ENCODE data around the genes FOXI3 and ITPRIPL1.

- RRBS, result 3% methylated on average over 62 of the region's 140 CpGs
CAGE:
- cytosol, long polyA plus RNA, result no peak
- long polyA plus RNA, result no peak
- nucleus, long polyA plus RNA, result no peak
Observed at GRCh38 chr2:88451990-88452983, at the start of gene FOXI3. Gene FOXI3 (minus strand): TSS chr2:88452693.

DNA sequence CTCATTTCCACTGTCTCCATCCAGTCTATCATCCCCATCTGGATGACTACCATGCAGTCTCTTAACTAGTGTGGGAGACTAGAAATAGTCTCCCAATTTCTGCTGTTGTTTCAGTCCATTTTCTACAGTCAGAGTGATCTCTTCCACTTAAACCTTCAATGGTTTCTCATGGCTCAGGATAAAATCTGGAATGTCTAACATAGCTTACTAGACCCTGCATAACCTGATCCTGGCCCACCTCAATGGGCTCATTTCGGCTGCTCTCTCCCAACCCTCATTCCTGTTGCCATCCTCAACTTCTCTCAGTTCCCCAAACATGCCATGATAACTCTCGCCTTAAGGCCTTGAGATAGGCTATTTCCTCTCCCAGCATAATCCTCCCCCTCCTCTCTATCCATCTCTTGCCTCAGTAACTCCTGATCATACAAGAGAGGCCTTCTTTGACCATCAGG lies 23.2 kb downstream of the EIF2AK3 start:
- RRBS, result no CpG with 5 or more reads among the region's 2 CpGs
CAGE:
- cytosol, long polyA plus RNA, result no peak
- long polyA plus RNA, result no peak
- nucleus, long polyA plus RNA, result no peak

DNA sequence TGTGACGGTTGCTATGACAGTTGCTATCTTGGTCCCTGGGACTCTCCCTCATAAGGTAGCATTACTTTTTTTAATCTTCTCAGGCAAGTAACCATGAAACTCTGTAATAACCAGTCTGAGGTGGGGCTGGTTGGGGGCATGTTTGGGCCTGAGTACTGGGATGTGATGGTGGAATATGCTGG lies 154.5 kb downstream of the RPIA start:
- RRBS, result no CpG with 5 or more reads among the region's 1 CpG
CAGE:
- cytosol, long polyA plus RNA, result no peak
- long polyA plus RNA, result no peak
- nucleus, long polyA plus RNA, result no peak

- RRBS, result no CpG with 5 or more reads among the region's 16 CpGs
CAGE:
- cytosol, long polyA plus RNA, result no peak
- long polyA plus RNA, result no peak
- nucleus, long polyA plus RNA, result no peak
Observed at GRCh38 chr2:88859280-88859950, 167.9 kb downstream of the RPIA start.

DNA sequence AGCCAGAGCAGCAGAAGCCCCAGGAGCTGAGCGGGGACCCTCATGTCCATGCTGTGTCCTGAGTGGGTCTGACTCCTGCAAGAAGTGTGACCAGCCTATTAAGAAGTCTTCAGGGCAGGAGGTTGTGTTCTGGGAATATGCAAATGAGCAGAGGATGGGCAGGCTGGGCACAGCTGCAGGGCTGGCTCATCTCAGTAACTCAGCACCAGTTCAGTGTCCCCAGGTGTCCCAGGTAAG lies 354.9 kb downstream of the RPIA start:
- RRBS, result no CpG with 5 or more reads among the region's 1 CpG
CAGE:
- cytosol, long polyA plus RNA, result no peak
- long polyA plus RNA, result no peak
- nucleus, long polyA plus RNA, result no peak

DNA sequence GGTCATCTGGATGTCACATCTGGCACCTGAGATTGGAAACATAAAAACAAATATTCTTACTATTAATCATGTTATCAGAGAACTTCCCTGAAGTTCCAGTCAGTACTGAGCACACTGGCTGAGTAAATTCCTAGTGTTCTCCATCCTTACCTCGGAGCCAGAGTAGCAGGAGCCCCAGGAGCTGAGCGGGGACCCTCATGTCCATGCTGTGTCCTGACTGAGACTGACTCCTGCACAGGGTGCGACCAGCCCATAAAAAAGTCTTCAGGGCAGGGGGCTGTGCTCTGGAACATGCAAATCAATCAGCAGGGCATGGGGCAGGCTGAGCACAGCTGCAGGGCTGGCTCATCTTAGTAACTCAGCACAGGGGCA lies 628.4 kb downstream of the RPIA start:
- RRBS, result no CpG with 5 or more reads among the region's 3 CpGs
CAGE:
- cytosol, long polyA plus RNA, result no peak
- long polyA plus RNA, result no peak
- nucleus, long polyA plus RNA, result no peak

- RRBS, result no CpG with 5 or more reads among the region's 7 CpGs
CAGE:
- cytosol, long polyA plus RNA, result no peak
- long polyA plus RNA, result no peak
- nucleus, long polyA plus RNA, result no peak
Observed at GRCh38 chr2:89834999-89835637, 1143.6 kb downstream of the RPIA start.

- RRBS, result no CpG with 5 or more reads among the region's 6 CpGs
CAGE:
- cytosol, long polyA plus RNA, result no peak
- long polyA plus RNA, result no peak
- nucleus, long polyA plus RNA, result no peak
Observed at GRCh38 chr2:91766222-91766805, 2820.8 kb upstream of the AQP7B start.

- RRBS, result 38% methylated on average over 7 of the region's 31 CpGs
CAGE:
- cytosol, long polyA plus RNA, result no peak
- long polyA plus RNA, result no peak
- nucleus, long polyA plus RNA, result no peak
Observed at GRCh38 chr2:95024740-95025343, 666 bp upstream of the MAL start.

DNA sequence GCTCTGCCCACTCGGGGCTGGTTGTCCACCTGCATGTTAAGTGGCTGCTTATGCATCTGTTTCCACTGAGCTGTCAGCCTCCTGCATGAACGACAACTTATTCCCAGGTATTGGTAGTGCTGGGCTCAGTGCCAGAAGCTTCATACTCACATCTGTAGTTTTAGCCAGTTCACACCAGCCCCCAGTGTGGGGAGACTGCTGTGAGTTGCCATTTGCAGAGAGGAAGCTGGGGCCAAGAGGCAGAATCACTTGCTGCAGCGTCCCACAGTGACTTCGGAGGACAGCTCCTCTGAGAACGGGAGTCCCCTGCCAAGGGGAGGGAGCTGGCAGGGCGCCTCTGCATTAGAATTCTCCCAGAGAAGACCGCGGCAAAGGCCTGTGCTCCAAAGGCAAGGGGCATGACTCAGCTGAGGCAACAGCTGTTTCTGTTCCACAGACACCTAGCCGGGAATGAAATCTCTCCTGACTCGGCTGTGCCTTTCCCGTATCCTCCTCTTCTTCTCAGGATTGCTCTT lies 17.8 kb downstream of the MAL start:
- RRBS, result no CpG with 5 or more reads among the region's 11 CpGs
CAGE:
- cytosol, long polyA plus RNA, result no peak
- long polyA plus RNA, result no peak
- nucleus, long polyA plus RNA, result no peak

GRCh38 chr2:95057371-95058259 lies 32.1 kb downstream of the MAL start:
- RRBS, result no CpG with 5 or more reads among the region's 30 CpGs
CAGE:
- cytosol, long polyA plus RNA, result no peak
- long polyA plus RNA, result no peak
- nucleus, long polyA plus RNA, result no peak

DNA sequence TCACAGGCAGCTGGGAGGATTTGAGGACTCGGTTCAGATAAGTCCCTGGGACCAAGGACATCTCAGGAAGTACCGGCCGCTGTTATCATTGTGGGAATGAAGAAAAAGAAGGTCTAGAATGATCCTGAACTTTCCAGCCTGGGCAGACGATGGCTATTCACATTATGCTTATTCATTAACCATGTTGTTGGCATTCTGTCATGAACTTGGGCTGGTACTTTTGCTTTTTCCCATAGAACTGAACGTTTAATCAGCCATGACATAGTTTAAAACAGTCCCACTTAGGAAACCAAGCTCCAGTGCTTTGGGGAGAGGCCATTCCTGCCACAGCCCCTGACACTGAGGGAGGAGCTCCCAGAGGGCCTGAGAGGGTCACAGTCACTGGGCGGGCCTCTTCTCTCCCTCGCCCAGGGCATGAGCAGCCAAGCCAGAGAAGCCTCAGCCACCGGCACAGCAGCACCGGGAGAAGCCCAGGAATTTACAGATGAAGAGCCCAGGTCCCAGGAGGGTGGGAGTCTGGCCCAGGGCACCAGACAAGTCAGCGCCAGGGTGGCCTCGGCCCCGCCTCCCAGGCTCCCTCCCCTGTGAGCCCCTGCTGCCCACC lies 33.5 kb downstream of the MAL start:
- RRBS, result no CpG with 5 or more reads among the region's 12 CpGs
CAGE:
- cytosol, long polyA plus RNA, result no peak
- long polyA plus RNA, result no peak
- nucleus, long polyA plus RNA, result no peak

- RRBS, result no CpG with 5 or more reads among the region's 5 CpGs
CAGE:
- cytosol, long polyA plus RNA, result no peak
- long polyA plus RNA, result no peak
- nucleus, long polyA plus RNA, result no peak
Observed at GRCh38 chr2:95108193-95108467, 13.5 kb downstream of the MRPS5 start.

GRCh38 chr2:95275594-95276210 lies 1.5 kb downstream of the PROM2 start:
- RRBS, result no CpG with 5 or more reads among the region's 28 CpGs
CAGE:
- cytosol, long polyA plus RNA, result no peak
- long polyA plus RNA, result no peak
- nucleus, long polyA plus RNA, result no peak

GRCh38 chr2:95641533-95642137 lies 49.8 kb downstream of the TRIM43 start:
- RRBS, result no CpG with 5 or more reads among the region's 2 CpGs
CAGE:
- cytosol, long polyA plus RNA, result start-site peak on the minus strand at chr2:95641794-95641830, 87 and 120 reads in 2 replicates; start-site peak on the minus strand at chr2:95641923-95641959, 10 and 10 reads in 2 replicates
- long polyA plus RNA, result start-site peak on the minus strand at chr2:95641818-95641828, 106 and 96 reads in 2 replicates
- nucleus, long polyA plus RNA, result start-site peak on the minus strand at chr2:95641794-95641828, 103 and 101 reads in 2 replicates

GRCh38 chr2:95824627-95825597 lies 166.7 kb downstream of the ANKRD36C start:
- RRBS, result no CpG with 5 or more reads among the region's 6 CpGs
CAGE:
- cytosol, long polyA plus RNA, result no peak
- long polyA plus RNA, result no peak
- nucleus, long polyA plus RNA, result no peak

- RRBS, result no CpG with 5 or more reads among the region's 4 CpGs
CAGE:
- cytosol, long polyA plus RNA, result no peak
- long polyA plus RNA, result no peak
- nucleus, long polyA plus RNA, result no peak
Observed at GRCh38 chr2:95859601-95860323, 131.9 kb downstream of the ANKRD36C start.

DNA sequence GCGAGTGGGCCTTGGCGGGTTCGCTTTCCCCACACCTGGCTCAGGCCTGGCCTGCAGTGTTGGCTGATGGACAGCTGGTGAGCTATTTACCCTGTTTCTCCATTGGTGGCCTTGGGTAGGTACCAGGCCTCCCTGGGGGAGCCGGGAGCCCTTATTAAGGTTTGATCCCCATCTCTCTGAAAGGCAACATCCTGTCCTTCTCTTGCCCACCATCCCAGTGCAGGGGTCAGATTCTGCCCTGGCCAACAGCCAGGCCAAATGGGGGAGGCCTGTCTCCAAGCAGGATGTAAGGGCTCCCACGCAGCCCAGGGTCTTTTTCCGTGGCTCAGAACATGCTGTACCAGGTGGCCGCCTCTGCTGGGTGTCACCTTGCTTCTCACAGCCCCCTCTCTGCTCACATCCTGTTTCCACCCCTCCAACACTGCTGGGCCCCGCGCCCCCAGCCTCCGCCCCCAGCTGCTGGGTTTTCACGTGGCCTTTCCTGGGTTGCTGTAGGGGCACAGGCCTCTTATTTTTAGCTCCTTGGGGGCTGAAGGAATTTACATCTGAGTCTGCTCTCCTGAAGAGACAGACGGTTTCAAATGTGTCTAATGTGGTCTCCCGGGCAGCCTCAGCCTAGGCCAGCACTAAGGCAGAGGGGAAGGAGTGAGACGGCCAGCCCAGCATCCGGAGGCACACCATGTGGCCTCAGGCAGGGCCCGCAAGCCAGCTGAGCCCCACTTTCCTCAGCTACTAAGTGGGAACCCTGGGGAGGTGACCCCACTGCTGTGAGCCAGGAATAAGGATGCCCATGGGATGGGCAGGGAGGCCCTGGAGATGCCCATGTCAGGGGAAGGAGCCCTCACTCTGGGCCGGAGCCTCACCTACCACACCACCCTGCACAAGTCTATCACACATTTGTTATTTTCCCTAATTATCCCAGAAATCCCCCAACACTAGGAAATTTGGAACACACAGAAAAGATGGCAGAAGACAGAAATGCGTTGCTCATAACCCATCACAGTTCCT lies 18.6 kb upstream of the DUSP2 start:
- RRBS, result 94% methylated on average over 3 of the region's 18 CpGs
CAGE:
- cytosol, long polyA plus RNA, result no peak
- long polyA plus RNA, result no peak
- nucleus, long polyA plus RNA, result no peak

- RRBS, result no CpG with 5 or more reads among the region's 15 CpGs
CAGE:
- cytosol, long polyA plus RNA, result no peak
- long polyA plus RNA, result no peak
- nucleus, long polyA plus RNA, result no peak
Observed at GRCh38 chr2:96184094-96184878, 24.3 kb downstream of the STARD7 start.

DNA sequence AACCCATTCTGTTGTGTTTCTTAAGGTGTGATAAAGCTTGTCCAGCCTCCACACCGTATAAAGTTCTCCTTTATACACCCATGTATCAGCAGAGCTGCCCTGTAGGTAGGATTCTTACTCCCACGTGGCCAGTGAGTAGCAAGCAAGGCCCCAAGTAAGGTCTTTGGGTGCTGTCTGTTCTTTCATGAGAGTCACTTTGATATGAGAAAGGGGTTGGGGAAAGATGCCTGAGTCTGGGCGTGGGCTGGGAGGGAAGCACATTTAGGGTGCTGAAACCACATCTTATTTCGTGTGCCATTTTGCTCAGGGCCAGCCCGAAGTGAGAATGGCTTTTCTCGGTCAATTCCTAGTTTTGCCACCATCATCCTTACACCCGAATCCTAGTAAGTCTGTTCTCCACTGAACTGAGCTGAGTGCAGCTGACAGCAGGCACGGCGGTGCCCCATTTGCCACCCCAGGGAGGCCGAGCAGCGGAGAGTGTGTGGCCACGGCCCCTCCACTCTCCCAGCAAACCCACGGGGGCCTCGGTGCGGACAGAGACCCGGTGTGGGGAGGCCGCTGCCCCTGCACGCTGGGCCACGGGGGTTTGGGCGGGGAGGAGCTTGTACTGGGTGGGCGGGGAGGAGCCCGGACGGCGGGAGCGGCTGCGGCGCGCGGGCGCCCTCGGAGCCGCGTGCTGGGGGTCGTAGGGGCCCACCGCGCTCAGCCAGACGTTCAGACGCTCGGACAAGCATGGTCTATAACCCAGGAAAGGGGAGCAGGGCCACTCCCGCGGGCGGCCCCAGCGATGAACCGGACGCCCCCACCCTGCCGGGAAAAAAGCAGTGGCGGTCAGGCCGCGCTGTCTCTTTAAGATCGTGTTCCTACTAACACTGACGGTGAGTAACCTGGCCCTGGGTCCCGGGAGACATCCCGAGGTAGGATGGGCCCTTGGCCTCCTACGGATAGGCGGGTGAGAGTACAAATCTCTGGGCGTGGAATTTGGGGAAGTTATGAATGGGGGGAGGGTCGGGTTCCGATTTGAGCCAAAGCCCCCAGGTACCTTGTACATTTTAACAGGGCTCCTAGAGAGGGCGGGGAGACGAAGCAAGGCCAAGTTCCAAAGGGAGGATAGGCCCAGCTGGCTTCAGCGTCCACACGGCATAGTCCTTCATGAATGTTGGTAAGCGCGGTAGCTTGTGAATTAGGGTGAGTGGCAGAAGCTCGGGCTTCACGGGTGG lies at the start of gene ITPRIPL1:
Gene ITPRIPL1 (plus strand): TSS at position 630 of the 1,220 bp plus-strand sequence.
- RRBS, result 3% methylated on average over 11 of the region's 66 CpGs
CAGE:
- cytosol, long polyA plus RNA, result no peak
- long polyA plus RNA, result no peak
- nucleus, long polyA plus RNA, result no peak

Measured in SK-N-SH (cell line).